ENCODE measurements around a stretch of chr1.

- RAMPAGE, long total RNA: no peak
- RRBS: 10% methylated on average over 5 of the region's 43 CpGs
These were observed 35.6 kb upstream of the FCGR1A start for GRCh38 chr1:149746656-149747459.

GRCh38 chr1:149792436-149792952, 10.0 kb downstream of the FCGR1A start:
- RAMPAGE, long total RNA: no peak
- RRBS: no CpG with 5 or more reads among the region's 41 CpGs

GRCh38 chr1:149845309-149846169, 3.0 kb upstream of the H2AC18 start:
- RAMPAGE, long total RNA: no peak
- RRBS: no CpG with 5 or more reads among the region's 5 CpGs

DNA sequence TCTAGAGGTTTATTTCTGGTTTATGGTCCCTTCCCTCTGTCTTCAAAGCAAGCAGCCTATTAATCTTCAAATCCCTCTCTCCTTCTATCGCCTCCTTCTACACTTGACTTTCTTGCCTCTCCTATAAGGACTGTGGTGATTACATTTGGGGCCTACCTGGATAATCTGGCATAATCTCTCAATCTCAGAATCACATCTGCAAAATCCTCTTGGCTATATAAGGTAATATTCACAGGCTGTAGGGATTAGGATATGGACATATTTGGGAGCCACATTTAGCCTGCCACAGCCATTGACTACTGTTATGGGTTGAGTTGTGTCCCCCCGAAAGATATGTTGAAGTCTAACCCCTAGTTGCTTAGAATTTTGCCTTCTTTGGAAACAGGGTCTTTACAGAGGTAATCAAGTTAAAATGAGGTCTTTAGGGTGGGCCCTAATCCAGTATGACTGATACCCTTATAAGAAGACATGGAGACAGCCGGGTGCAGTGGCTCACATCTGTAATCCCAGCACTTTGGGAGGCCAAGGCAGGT, 3.7 kb upstream of the H2AC19 start:
- RAMPAGE, long total RNA: no peak
- RRBS: no CpG with 5 or more reads among the region's 3 CpGs

DNA sequence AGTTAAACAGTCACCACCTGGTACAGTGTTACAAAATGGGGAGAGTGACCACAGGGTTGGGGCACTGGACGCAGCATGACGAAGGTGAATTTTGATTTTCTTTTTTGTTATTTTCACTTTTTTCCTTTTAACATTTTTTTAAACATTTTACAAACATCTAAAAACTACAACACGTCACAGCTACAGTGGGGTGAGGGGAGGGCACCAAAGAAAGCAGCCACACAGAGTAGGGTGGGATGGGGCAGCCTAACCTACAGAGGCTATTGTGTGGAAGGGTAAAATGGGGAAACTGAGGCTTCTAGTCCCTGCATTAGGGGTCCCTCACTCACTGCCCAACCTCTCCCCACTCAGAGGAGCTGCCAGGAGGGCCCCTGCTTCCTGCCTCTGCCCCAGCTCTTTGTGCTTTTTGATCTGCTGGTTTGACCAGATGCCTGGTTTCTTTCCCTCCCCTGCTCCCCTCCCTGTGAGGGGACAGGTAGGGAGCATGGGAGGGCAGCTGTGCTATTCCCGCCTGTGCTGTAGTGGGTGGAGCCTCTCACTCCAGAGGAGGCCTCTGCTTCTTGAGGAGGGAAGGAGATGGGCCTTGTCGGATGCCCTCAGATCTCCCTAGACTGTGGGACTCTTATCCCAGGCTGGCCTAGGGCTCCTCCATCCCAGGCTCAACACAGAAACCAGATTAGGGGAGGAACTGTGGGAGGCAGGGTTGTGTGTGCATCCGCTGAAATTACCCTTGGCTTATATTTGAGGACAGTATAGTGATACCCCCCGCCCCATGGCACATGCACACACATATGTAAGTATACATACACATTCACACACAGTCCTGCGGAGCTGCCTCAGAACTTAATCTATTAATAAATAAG, 4.4 kb downstream of the BOLA1 start:
- RAMPAGE, long total RNA: no peak
- RRBS: no CpG with 5 or more reads among the region's 8 CpGs

GRCh38 chr1:149913605-149914147, 4.0 kb downstream of the SV2A start:
- RAMPAGE, long total RNA: no peak
- RRBS: no CpG with 5 or more reads among the region's 10 CpGs

GRCh38 chr1:149926243-149926742, 1.3 kb downstream of the SF3B4 start:
- RAMPAGE, long total RNA: no peak
- RRBS: no CpG with 5 or more reads among the region's 10 CpGs

GRCh38 chr1:149967244-149967634, 30.6 kb upstream of the MTMR11 start:
- RAMPAGE, long total RNA: no peak
- RRBS: no CpG with 5 or more reads among the region's 4 CpGs

DNA sequence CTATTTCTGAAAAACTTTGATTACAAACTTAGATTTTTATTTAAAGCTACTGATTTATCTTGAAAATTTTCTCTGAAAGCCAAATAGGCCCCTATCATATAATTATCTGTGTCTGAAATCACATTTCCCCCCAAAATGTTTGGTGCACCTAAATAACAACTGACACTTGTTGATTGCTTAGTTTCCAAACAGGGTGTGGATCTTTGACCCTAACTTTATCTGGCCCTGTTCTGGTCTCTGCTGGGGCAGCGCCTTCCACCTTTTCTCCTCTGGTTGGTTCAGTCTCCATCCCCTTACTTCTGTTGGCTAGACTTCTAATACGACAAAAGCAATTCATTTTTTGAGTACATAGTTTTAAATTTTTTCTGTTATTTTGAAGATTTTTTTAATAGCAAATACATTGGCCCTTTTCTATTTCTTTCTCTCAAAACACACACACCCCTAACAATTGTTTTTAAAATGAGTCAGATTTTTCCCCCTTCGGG, 10.2 kb upstream of the OTUD7B start:
- RAMPAGE, long total RNA: no peak
- RRBS: no CpG with 5 or more reads among the region's 3 CpGs

- RAMPAGE, long total RNA: no peak
- RRBS: no CpG with 5 or more reads among the region's 6 CpGs
These were observed 11.8 kb upstream of the OTUD7B start for GRCh38 chr1:150022360-150022765.

DNA sequence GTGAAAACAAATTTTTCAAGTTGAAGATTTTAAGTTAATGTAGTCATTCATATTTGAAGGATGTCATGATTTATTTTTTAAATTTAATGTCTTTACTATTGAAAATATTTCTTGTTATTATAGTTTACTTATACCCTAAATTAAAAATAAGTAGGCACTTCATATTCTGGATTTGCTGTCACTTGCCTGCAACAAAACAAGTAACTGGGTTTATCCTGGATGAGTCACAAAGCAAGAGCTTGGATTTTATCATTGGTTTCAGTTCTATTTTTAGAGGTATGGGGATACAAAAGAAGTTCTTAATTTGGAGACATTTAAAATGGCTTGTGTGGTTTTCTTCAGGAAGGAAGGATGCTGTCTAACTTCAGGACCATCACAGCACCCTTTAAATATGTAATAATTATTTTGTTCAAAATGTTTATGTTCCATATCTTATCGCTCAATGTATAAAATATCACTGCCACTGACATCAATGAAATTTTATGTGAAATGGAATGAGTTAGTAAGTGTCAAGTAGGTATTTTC, 2.1 kb upstream of the VPS45 start:
- RAMPAGE, long total RNA: no peak
- RRBS: no CpG with 5 or more reads among the region's 1 CpG

- RAMPAGE, long total RNA: no peak
- RRBS: no CpG with 5 or more reads among the region's 7 CpGs
These were observed 38.8 kb downstream of the VPS45 start for GRCh38 chr1:150106261-150106921.

DNA sequence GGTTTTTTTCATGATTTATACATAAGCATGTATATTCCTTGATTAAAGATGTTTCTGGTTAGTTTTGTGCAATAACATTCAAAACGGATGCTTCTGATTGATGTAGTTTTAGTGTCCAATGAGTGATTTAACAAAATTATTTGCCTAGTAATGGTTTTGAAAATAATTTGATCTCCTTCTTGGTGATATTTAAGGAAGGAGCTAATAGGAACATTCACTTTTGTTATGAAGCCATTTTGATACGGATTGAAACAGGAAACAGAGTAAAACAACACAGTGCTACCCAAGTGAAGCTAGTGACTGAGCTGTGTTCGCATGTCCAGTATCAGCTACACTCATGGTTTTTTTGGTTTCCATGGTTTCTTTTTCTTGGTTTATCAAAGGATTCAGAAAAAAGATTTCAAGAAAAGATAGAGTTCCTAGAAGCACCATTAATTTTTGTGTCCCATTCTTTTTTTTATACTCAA, 40.2 kb upstream of the PLEKHO1 start:
- RAMPAGE, long total RNA: no peak
- RRBS: no CpG with 5 or more reads among the region's 3 CpGs

DNA sequence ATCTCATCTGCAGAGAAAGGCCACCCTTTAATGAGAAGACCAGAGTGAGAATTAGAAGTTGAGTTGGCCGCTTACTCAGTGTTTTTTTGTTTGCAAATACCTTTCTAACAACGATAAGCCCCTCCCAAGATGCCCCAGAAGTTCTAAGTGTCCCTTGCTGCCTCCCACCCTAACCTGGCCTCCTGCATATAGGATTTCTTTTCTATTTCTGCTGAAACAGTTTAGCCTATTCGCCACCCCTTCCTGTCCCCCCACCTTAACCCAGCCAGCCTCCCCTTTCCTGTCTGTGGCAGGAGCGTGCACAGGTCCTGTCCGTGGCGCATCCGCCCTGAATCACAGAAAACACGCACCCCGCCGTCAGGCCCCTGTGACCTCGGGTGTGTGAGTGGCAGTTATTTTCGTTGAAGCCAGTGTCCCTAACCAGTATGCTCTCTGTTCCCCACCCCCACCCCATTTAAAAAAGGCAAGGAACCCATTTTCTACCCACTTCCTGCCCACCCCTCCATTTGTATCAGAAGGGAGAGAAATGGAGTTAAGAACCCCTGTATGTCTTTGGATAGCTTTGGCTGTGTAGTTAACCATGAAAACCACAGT, 1.6 kb downstream of the PLEKHO1 start:
- RAMPAGE, long total RNA: no peak
- RRBS: no CpG with 5 or more reads among the region's 12 CpGs

GRCh38 chr1:150152619-150153211, 3.0 kb downstream of the PLEKHO1 start:
- RAMPAGE, long total RNA: no peak
- RRBS: no CpG with 5 or more reads among the region's 4 CpGs

DNA sequence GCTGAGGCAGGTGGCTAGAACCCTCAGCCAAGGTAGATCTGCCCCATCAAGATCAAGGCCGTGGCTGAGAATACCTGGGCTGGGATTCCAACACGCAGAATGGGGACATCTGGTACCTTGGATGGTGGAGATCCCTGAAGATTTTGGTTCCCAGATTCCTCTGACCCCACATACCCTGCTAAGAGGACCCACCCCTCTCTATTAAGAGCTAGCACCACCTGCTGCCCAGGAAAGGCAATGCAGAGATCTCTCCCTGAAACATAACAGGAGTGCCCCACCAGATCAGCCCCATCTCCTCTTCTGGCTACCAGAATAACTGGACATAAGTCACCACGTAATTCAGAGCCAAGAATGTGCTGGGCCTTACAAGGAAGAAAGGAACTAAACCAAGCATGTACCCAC, 16.2 kb downstream of the PLEKHO1 start:
- RAMPAGE, long total RNA: no peak
- RRBS: no CpG with 5 or more reads among the region's 3 CpGs

- RAMPAGE, long total RNA: no peak
- RRBS: no CpG with 5 or more reads among the region's 7 CpGs
These were observed 2.1 kb upstream of the CIART start for GRCh38 chr1:150280083-150280865.

DNA sequence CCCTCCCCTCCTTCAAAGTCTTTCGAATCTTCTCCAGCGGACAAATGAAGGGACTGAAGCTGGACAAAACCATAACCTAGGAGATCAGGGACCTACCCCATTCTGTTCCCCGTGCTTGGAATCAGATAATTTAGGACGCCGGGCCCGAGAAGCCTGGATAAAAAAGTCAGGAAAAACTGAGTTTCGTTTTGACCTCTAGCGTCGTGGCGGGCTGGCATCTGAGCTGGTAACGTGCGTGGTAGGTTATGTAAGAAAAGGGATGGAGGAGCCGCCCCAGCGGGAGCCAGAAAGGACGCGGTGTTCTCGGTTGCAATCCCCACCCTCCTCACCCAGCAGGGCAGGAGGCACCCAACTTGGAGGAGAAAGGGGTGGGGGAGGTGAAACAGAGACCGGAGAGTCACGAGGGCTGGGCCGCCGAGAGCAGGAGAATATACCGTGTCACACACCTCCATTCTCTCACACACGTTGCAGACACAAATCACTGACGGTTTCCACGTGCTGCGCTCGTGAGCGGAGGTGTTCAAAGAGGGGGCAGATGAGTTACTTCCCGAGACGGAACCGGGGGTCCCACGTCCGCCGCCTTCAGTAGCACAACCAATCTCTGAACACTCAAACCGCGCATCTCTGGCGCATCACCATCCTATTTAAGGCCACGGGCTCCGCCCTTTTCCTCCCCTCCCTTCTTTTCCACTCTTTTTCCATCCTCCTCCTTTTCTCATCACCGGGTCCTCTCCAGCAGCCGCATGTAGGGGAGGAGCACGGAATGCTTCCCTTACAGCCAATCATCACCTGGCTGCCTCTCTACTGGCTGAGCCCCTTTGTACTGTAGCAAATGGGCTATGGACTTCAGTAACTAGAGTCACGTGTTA, 555 bp upstream of the CIART start:
- RAMPAGE, long total RNA: no peak
- RRBS: no CpG with 5 or more reads among the region's 43 CpGs

DNA sequence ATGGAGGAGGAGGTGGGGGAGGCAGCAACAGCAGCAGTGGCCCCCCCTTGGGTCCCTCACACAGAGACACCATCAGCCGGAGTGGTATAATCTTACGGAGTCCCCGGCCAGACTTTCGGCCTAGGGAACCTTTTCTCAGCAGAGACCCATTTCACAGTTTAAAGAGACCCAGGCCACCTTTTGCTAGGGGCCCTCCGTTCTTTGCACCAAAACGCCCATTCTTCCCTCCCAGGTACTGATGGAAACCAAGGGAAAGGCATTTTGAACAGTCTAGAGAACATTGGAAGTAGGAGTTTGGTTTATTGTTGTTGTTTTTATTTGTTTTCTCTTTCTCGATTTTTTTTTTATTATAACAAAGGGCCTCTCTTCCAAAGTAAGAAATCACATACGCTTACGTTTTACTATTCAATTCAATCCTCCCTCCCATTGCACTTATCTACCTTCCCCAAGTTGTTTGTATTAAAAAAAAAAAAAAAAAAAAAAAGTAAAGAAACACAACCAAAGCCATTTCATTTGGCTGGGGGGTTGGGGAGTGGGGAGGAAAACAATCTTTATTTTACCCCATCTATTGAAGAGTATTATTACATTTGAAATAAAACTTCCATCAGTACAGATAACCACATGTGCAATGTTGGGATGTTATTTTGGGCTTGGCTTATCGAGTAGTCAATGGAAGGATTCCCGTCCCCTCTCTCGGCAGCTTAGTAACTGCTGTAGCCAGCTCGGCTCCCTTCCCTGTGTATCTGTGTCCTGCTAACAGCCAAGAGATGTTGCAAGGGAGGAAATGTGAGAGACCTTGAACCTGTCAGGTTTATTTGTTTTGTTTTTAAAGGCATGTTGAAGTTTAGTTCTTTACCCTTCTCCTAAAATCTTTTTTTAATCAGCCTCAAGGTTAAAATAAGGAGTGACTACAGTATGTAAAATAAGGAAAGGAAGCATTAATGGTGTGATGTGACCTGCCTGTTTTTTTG, 13.8 kb upstream of the TARS2 start:
- RAMPAGE, long total RNA: no peak
- RRBS: no CpG with 5 or more reads among the region's 13 CpGs

DNA sequence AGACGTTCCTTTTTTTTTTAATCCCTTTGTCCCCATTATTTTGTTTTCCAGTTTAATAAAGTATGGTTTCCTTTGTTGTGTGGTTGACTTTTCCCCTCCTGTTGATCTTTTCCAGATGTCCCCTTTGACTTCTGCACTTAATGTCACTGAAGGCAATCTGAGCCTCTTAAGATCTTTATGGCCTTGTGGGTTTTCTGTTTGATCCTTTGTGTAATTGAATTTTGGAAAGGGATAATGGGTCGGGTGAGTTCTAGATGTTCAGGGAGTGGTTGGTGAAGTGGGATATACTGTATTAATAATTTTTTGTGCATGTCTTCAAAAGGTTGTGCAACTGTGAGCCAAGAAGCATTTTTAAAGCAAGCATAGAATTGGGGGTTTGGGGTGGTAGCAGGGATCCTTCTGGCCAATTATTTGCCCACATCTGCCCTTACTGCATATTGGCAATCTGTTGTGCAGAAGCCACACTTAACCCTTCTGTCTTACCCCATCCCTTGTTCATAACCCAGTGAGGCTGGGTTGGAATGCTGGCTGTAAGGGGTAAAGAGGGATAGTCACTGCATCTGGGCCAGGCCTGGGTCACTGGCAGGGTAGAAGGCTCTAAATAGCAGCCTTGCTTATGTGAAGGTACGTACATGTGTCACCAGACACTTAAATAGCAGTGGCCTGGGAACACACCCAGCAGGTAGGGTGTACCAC, 10.1 kb upstream of the TARS2 start:
- RAMPAGE, long total RNA: no peak
- RRBS: no CpG with 5 or more reads among the region's 3 CpGs